Glomerular endothelial cell (primary cell): ENCODE results near the gene SLC11A1.

- RAMPAGE, long total RNA = no peak
These were observed 49.6 kb upstream of the TNP1 start for GRCh38 chr2:216909419-216909967.

GRCh38 chr2:217075387-217075632 lies 215.4 kb upstream of the TNP1 start:
- RAMPAGE, long total RNA = no peak

DNA sequence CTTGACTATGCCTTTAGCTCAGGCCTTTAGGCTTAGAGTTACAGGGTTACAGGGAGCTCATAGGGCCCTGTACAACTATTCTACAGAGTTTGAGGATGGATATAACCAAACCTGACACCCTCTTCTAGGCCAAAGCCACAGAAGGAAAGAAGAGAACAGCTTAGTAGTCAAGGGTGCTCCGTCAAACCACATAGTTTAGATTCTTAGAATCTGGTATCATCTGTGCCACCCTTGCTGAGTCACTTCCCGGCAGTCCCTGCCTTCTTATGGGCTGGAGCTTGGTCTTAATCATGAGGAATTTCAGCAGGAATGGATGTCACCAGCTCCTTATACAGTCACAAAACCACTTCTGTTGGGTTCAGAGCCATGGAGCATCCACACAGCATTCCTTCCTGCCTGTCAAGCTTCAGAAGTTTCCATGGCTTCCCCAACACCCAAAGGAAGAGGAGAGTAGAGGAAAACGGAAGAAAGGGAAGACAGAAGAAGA lies 245.9 kb upstream of the TNP1 start:
- RAMPAGE, long total RNA = no peak

- RAMPAGE, long total RNA = no peak
These were observed 262.6 kb downstream of the TNS1 start for GRCh38 chr2:217740106-217740620.

- RAMPAGE, long total RNA = no peak
These were observed 194.3 kb downstream of the TNS1 start for GRCh38 chr2:217808479-217808943.

- RAMPAGE, long total RNA = no peak
These were observed 161.6 kb downstream of the TNS1 start for GRCh38 chr2:217841301-217841501.

- RAMPAGE, long total RNA = no peak
These were observed 149.2 kb downstream of the TNS1 start for GRCh38 chr2:217853398-217854162.

DNA sequence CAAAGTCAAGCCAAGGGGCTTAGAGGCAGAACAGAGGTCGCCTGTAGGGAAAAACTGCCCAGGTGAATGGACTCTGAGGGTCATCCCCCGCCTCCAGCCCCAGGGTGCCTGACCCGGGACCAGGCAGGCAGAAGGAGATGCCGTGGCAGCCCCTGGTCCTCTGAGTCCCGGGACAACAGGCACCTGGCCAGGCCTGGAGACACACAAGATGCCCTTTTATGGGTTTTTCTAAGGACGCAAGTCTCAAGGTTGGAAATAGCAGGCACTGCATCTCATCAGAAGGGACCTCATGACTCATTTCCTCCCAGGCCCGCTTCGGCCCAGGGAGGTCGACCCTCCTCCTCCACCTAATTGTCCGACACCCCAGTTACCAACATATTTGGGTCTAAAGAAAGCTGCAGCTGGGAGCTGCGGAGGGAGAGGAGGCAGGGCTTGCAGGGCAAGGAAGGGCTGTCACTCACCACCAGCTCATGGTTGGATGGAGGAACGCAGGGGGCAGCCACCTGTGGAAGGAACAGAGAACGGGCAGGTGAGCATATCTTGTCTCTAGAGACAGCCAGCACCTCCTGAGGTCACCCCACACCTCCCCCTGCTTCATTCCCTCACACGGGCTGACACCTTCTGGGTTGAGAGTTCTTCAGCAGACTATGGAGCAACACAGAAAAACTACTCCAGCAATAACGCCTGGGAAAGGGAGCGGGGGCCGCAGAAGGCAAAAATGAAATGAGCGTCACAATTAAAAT lies 82.9 kb downstream of the TNS1 start:
- RAMPAGE, long total RNA = no peak

GRCh38 chr2:217921818-217922356 lies 80.9 kb downstream of the TNS1 start:
- RAMPAGE, long total RNA = no peak

DNA sequence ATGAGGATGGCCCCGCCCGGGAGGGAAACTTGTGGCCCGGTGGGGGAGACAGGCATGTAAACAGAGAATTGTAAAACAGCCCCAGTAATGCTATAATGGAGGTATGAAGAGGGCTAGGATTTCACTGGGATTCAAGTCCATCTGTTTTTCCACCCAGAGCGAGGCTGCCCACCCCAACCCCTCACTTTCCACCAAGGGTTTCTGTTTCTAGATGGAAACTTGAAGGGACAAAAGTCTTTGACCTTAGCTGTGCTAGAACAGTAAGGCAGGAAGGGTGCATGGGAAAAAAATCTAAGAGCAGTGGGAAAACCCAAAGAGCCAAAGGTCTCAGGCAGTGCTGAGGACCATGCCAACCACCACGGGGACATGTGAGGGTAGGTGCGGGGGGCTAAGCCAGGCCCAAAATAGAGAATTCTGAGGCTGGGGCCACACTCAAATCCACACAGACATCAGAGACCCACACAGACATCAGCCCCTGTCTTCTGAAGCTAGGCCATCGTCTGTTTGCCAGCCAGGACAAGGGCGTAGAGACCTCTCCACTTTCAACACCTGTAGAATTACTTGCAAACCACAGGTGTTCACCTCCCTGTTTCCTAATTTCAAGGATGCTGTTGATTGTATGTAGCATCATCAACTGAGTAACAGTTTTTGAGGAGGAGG lies 71.6 kb downstream of the TNS1 start:
- RAMPAGE, long total RNA = no peak

DNA sequence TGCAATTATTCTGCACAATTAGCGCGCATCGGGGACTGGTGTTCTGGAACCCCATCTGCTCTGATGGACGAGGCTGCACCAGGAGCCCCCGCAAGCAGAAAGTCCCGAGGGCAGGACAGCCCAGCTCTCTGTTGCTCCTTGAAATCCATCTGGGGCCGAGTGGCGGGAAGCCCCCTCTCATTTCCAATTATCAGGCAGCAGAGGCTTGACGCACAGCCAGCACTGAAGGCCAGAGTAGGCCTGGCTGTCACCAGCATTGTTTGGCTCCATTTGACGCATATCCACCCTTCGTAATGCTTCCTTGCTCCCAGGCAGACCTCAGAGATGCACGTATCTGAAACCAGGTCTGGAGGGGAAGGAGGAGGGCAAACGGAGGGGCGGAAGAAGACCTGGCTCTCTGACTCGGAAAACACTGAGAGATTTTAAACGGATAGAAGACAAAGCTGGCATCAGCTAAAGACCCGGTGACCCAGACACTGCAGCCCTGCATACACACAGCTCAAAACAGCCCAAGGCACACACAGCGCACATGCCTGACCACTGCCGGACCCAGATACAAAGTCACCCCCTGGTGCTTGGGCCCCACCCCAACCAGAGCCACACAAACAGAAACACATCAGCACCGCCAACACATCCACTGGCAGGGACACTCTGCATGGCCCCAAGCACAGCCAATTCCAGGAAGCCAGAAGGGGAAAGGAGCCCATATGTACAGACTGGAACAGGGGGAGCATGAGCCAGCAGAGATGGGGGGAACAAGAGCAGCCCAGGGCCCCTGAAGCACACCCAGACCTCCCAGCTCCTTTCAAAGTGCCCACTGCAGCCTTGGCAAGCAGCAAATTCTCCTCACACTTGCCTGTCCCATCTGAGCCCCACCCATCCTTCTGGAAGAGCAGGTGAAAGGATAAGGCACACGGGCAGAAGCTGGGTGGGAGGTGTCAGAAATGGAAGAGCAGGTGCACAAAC lies 69.6 kb downstream of the TNS1 start:
- RAMPAGE, long total RNA = no peak

DNA sequence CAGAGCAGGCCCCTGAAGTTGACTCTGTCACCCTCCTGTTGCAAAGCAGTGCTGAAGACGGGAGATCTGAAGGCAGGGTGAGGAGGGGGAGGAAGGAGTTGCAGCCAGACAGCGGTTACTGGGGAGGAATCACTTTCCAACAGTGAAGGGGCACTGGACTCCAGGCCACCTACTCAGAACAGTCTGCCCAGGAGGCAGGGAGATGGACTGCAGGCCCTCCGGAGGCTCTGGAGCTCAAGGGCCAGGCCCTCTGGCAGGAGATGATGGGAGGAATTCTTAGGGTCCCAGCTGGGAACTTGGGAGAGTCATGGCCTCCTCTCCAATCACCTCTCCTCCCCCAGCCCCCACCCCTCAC lies 67.7 kb downstream of the TNS1 start:
- RAMPAGE, long total RNA = no peak

DNA sequence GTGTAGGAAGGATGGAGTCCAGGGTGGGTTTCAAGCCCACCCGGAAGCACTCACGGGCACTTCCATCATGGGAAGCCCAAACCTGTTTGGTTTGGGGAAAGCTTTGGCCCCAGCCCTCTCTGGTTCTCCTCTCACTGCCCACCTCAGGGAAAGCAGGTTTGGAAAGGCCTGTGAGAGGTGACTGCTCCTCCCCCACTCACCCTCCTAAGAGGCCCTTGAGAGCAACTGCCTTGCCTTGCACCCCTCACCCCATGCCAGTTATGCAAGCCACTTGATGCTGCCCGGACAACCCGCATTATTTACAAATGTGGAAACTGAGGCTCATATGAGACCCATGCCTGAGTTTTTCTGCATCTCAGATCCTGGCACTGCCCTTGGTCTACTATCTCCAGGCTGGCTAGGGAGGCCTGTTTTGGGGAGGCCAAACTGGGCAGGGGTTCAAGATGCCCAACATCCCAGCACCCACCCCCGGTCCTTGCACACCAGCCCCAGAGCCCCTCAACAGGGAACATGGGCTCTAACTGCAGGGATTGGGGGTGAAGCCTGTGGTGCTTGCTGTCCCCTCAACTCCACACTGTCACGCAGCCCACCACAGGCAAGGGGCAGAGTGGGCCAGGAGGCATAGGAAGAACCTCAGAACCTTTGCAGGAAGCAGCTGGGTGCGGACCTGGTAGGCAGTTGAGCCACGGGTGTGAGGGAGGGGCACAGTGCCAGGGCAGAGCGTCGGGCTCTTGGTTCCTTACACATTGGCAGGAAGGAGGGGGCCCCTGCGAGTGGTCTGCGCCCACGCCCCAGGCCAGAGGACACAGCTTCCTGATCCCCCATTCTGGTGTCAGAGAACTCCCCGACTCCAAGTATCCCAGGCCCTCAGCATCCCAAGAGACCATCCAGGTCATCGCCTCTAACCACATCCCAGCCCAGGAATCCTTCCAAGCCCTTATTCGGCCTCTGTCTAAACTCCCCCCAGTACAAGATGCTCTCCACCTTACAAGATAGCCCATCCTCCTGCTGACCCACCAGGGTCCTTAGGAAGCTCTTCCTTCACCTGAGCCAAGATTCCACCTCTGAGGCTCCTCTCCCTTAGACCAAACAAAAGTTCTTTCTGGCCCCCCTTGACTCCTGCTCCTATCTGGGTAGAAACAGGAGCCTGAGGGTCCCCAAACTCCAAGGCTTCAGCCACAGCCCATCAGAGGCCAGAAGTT lies 61.6 kb downstream of the TNS1 start:
- RAMPAGE, long total RNA = no peak

DNA sequence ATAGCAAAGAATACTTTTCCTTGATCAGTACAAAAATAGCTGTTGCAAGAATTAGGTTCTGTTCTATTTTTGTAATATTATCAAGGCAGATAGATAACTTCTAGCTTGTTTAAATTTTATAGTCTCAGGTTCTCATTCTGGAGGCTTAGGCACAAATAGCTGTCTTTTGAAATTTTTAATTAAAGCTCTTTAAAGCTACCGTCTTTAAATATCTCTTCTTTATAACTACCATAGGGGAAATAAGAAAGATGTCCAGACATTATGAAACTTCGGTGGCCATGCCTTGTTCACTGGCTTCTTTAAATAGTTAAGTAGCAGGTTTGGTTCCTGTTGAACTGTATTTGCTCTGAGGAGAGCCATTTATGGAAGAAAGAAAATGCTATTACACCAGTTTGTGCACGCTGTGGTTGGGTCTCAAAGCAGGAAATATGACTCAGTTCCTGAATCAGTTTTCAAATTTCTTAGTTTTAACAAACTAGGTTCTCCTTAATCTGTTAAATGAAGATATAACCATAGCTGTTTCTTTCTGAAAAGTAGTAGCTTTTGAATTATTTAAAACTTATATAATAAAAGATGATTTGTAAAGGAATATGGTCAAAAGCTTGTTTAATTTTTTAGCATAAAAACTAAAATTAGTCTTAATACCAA lies 12.2 kb downstream of the ARPC2 start:
- RAMPAGE, long total RNA = no peak

DNA sequence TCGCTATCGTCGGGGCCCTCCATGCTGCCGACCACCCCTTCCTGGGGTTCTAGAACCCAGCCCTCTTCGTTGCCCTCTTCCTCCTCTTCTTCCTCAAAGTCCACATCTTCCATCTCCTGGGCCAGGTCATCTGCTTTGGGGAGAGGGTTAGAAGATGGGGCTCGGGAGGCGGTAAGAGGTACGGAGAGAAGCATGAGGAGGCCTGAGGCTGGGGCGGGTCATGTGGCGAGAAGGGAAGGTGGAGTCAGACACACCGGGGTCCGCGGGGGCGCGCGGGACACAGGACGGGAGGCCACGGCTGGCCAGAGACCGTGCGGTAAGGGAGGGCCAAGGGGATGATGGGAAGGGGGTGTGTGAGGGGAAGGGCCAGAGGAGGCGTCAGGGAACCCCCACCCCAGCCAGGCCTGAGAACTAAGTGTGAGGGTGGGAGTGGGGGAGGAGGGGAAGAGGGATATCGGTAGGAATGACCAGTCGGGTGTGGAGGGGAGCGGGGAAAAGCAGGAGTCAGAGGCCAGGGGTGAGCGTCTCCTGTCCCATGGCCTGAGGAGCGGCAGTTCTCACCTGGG lies 449 bp downstream of the AAMP start:
- RAMPAGE, long total RNA = no peak

- RAMPAGE, long total RNA = no peak
These were observed 2.4 kb downstream of the TMBIM1 start for GRCh38 chr2:218289464-218290709.

DNA sequence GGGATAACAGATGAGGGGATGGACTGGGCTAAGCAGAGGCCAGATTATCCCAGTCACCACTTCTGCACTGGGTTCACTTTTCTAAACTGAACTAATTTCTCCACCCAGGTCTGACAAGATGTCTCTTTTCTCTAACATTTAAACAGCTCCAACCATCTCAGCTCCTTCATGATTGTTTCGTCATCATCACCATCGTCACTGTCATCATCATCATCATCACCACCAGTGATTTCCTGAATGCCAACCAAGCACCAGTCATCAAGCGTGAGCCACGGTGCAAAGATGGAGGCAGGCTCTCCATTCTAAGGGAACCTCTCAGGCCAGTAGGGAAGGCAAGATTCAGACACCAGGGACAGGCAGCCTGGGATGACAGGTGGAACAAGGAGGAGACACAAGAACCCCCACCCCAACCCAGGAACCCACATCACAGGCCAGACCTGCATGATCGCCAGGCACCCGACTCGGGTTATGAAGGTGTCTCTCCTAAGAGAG lies 25.6 kb upstream of the TMBIM1 start:
- RAMPAGE, long total RNA = no peak

- RAMPAGE, long total RNA = no peak
These were observed at the start of gene SLC11A1 for GRCh38 chr2:218381617-218382516. Gene SLC11A1 (plus strand): TSS chr2:218382273.

GRCh38 chr2:218386604-218387192 lies 4.6 kb downstream of the SLC11A1 start:
- RAMPAGE, long total RNA = no peak

- RAMPAGE, long total RNA = no peak
These were observed 8.5 kb upstream of the CTDSP1 start for GRCh38 chr2:218391059-218391663.